Measurements from ENCODE around the genes CXXC5 and TMCO6.

GRCh38 chr5:139643417-139644524 lies 4.4 kb upstream of the CXXC5 start:
- PRO-cap = no peak

GRCh38 chr5:139648037-139649049 lies at the start of gene CXXC5:
CXXC5 (plus strand) TSS chr5:139648349.
- PRO-cap = bidirectional peak, plus-strand start at chr5:139648358, minus-strand start at chr5:139648196

GRCh38 chr5:139654728-139655594 lies 6.8 kb downstream of the CXXC5 start:
- PRO-cap = no peak

DNA sequence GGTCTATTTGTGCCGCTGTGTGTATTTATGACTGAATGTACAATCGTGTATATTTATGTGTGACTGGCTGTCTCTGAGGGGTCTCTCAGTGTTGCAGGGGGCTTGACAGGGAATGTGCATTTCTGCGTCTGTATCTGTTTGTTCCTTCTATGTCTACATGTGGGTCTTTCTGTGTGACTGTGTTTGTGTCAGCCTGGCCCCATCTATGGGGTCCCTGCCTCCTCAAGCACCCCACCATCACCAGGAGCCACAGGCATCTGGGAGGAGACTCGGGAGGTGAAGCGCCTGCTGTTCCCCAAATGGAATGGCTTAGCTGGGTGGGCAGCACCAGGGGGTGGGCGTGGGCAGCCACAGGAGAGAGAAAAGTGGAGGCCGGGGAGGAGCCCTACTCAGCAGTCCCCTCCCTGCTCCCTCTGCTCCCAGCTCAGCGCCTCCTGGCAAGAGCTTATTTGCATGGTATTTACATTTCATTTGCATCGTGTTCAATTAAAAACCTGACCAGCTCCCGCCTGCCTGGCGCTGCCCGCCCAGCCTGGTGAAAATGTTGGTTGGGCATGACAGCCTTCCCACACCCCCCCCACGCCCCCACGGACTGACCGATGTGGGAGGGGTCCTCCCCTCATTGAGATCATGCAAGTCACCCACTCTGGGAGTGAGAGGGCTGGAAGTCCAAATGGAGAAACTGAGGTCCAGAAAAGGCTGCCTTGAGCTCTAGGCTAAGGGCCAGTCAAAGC lies 50.4 kb downstream of the CXXC5 start:
- PRO-cap = no peak

DNA sequence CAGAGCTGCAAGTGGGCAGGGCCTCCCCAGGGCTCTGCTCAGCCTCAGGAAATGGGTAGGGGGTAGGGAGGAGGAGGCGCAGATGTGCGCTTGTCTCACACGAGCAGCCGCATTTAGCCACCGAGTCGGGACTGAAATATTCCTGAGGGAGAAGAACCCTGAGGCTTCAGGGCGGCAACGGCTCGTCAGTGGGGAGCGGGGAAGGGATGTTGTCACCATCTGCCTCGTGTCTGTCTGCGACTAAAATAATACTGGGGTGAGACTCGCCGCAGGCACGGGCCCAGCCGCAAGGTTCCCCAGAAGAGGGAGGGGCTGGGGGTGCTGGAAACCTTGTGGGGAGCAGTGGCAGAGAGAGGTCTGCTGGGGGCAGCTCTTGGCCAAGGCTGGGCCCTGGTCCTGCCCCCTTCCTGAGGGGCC lies 55.3 kb upstream of the PSD2 start:
- PRO-cap = no peak

- PRO-cap = bidirectional peak, plus-strand start at chr5:139848331, minus-strand start at chr5:139848267; unidirectional peak, minus-strand start at chr5:139848558
Observed at GRCh38 chr5:139847562-139848834, 52.4 kb downstream of the PSD2 start.

- PRO-cap = no peak
Observed at GRCh38 chr5:140000085-140000888, 42.8 kb downstream of the NRG2 start.

GRCh38 chr5:140084451-140084872 lies 29.4 kb upstream of the PURA start:
- PRO-cap = no peak

DNA sequence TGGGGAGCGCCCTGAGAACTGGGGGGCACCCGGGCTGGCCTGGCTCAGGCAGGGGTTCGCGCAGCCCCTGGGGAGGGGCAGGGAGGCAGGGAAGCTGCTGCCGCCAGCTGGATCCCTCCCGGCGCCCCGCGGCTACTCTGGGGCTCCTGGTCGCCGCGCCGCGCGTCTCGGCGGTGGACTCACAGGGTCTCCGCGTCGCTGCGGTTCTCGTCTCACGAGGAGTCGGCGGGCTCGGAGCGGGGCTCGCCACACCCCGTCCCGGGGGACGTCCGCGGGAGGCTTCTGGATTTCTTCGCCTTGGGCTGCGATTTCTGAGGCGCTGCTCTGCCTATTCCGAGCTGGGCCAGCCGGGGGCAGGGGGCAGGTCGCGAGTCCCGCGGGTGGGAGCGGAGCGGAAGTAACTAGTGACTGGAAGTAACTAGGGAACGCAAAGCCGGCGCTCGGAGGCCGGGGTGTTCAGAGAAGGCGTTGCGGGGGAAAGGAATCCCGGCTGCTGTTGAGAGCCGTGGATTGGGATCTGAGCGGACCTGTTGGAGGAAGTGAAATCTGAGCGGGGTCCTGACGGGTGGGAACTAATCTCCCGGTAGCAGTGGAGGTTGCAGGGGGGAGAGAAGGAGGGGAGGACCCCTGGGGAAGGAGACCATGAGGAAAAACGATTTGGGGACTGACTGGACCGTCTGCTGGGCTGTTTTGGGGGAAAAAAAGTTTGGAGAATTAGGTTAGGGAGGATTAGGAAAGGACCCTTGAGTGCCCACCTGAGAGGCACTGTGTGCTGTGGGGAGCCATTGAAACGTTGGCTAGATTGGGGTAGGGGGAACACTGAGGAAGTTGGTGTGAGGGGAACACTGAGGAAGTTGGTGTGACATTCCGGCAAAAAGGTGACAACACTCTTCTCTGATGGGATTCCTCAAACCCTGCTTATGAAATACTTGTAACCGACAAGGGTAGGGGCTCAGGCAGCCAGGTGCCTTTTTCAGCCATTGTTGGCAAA lies 674 bp downstream of the CYSTM1 start:
- PRO-cap = bidirectional peak, plus-strand start at position 249 of the sequence, minus-strand start at position 139 of the sequence; bidirectional peak, plus-strand start at position 617 of the sequence, minus-strand start at position 548 of the sequence

DNA sequence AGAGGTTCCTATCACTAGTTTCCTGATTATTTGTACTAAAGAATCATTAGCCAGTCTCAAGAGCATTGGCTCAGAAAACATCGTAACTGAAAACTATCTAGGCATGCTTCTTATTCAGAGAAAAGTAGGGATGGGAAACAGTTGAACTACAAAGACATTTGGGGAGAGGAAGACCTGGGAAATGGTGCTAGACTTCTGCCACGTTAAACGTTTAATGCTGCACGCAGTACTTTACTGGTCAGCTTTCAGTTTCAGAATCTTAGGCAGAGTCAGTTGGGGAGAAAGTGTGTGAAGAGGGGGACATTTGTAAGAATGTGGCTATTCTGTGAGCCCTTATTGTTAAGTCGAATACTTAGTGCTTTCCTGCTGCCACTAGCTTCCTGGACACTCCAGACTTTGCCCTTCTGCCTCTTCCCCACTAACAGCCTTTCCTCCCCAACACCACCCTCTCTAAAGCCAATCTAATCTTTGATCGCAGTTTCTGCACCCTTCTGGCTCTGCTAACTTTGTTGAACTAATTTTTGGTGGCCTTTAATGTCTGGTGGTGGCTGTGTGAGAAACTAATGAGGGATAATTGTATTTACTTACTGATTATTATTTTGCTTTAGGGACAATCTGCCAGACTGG lies 6.0 kb downstream of the CYSTM1 start:
- PRO-cap = no peak

GRCh38 chr5:140402395-140403017 lies 873 bp downstream of the ANKHD1 start:
- PRO-cap = bidirectional peak, plus-strand start at chr5:140402596, minus-strand start at chr5:140402499

GRCh38 chr5:140506825-140507024 lies 40.7 kb upstream of the EIF4EBP3 start:
- PRO-cap = no peak

DNA sequence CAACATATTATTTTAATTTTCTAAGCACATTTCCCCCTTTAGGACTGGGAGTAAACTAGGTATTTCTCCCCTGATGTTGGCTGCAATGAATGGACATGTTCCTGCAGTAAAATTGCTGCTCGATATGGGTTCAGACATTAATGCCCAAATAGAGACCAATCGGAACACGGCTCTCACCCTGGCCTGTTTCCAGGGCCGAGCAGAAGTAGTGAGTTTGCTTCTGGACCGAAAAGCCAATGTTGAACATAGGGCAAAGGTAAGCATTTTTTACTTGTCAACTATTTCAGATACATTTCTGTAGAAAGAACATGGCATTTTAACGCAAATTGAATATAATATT lies 39.7 kb upstream of the EIF4EBP3 start:
- PRO-cap = no peak

- PRO-cap = no peak
Observed at GRCh38 chr5:140523860-140524333, 23.6 kb upstream of the EIF4EBP3 start.

DNA sequence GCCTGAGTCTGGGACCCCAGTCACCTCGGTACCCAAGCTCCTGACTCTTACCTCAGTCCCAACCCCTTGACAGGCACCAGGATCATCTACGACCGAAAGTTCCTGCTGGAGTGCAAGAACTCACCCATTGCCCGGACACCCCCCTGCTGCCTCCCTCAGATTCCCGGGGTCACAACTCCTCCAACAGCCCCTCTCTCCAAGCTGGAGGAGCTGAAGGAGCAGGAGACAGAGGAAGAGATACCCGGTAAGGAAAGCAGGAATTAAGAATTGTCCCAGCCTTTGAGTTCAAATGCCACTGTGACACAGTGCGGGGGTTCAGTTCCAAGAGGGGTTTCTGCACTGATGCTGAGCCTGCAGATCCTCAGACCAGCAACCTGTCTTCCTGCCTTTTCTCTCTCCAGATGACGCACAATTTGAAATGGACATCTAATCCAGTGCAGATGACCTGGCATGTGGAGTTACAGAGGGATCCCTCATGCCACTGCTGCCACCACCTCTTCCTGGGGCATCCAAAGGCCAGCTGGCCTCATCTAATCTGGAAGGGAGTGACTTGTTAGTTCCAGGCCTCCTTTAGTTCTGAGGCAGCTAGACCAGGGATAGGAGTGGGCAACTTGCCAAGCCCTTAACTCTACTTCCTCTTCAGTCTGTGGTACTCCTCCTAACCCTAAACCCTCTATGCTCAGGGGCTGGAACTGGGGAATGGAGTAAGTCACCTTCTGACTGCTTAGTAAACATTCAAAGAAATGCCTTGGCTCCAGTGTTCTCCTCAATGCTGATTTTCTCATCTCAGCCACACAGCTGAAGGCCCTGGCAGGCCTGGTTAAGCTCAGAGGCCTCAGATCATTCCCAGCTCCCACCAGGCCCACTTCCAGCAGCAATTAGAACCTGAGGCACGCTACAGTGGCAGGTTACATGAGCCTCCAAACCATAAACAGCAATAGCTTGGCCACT lies 1.6 kb downstream of the EIF4EBP3 start:
- PRO-cap = no peak

DNA sequence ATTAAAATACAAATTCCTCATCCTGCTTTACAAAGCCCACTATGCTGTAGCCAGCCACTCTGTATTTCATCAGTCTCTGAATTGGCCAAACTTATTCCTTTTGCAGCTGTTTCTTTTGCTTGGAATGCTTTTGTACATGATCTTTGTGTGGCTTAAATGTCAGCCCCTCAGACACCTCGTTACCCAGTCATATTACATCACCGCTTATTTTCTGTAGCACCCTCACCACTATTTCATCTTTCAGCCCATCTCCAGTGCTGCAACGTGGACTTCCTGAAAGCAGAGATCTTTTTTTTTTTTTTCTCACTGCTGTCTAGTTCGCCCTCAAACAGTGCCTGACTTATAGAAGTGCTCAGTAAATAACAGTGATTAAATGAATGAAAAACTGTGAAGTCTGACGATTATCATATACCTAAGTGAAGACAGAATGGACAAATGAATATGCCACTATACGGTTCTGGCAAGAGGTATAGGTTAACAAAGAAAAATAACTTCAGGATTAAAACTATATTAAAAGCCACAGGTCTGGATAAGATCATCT lies 819 bp downstream of the SRA1 start:
- PRO-cap = unidirectional peak, minus-strand start at position 354 of the sequence

DNA sequence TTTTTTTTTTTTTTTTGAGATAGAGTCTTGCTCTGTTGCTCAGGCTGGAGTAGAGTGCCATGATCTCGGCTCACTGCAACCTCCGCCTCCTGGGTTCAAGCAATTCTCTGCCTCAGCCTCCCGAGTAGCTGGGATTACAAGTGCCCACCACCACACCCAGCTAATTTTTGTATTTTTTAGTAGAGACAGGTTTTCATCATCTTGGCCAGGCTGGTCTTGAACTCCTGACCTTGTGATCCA lies 737 bp upstream of the CD14 start:
- PRO-cap = no peak

DNA sequence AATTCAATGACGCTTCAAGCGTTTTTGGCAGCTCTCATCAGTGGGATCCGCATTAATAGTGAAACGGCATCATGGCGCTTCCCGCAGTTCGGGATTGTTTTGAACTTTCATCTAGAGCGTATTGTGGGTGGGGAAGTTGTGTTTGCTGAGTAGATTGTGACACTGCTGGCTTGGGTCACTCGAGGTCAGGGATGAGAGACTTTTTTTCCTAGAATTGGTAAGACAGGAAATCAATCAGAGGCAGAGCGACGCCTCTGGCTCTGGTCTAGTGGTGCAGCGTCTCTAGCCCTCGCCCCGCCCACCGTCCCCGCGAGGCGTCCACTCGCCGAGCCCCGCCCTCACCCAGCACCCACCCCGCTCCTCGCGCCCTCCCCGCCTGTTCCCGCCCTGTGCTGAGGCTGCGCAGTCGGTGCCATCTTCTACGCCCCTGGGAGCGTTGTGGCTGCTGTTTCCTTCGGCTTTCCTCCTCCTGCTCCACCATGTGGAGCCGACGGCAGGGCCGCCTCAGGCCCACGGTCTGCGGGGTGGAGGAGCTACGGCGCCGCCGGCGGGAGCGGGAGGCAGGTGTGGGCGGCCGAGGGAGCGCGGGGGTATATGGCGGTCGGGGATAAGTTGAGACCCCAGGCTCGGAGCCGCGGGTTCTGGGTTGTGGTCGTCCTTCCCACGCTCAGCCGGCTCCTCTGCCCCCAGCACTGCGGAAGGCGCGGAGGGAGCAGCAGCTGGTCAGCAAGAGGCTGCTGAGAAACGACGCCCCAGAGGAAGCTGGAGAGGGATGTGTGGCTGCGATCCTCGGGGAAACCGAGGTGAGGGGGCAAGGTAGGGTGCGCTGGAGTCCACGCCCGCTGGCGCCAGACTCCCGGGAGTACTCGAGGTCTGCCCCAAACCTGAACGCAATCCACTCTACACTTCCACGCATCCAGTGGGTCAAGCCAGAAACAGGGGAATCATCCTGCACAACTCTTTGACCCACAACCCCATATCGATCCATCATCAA lies at the start of gene TMCO6:
Gene TMCO6 (plus strand): TSS at position 403 of the 994 bp plus-strand sequence.
- PRO-cap = bidirectional peak, plus-strand start at position 415 of the sequence, minus-strand start at position 193 of the sequence; bidirectional peak, plus-strand start at position 689 of the sequence, minus-strand start at position 682 of the sequence

GRCh38 chr5:140642467-140643323 lies 3.4 kb downstream of the TMCO6 start:
- PRO-cap = no peak

DNA sequence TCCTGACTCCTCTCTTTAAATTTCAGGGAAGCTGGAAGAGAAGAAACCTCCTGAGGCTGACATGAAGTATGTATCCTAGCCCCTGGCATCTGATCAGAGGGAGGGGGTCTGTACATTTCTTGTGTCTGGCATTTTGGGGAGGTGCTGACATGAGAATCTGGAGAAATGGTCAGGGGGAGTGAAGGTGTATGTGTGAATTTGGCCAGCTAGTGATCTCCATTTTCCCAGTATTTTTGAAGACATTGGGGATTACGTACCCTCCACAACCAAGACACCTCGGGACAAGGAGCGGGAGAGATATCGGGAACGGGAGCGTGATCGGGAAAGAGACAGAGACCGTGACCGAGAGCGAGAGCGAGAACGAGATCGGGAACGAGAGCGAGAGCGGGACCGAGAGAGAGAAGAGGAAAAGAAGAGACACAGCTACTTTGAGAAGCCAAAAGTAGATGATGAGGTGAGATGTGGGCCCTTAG lies 6.0 kb upstream of the WDR55 start:
- PRO-cap = no peak

Measured in WTC11 (cell line).